Skeletal muscle tissue (tissue), 7 donors: ENCODE data around the genes CTNNA3, TET1 and HK1.

DNA sequence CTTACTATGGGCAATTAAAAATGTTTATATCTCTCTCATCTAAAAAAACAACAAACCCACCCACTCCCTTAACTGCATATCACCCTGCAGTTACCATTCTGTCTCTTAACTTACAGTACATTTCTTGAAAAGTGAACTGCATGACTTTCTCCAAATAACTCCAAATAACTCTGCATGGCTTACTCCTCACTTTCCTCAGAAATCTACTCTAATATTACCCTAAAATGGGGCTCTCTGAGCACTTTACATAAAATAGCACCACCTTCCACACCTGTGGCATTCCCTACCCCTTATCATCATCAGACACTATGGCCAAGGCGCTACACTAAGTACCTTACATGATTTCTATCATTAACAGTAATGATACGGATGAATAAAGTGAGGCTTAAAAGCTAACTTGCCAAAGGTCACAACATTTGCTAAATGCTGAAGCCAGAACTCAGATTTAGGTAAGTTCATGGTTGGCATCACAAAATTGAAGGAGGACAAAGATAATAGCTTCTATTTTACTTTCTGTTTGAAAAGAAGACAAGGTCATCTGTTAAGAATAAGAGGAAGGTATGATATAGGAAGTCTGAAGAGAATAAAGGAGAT, 20.9 kb upstream of the JMJD1C start:
- PRO-cap, 3 experiments = no peak in any of the 3 experiments
- RAMPAGE, long total RNA = no peak
- RRBS, 2 experiments = no CpG with 5 or more reads among the region's 2 CpGs

DNA sequence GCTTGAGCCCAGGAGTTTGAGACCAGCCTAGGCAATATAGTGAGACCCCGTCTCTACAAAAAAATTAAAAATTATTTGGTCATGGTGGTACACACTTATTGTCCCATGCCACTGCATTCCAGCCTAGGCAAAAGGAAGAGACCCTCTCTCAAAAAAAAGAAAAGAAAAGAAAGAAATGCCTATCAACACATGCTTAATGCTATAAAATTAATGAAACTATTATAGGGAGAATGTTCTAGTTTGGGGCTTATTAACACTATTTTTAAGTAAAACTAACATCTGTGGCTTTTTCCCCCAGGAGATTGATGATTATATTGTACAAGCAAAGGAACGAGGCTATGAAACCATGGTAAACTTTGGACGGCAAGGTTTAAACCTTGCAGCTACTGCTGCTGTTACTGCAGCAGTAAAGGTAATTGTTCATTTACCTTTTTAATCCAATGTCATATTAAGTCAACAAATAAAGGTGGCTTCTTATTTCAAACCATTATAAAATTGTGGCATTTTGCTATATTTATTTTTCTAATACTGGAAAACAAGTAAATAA, 77.7 kb downstream of the REEP3 start:
- PRO-cap, 3 experiments = no peak in any of the 3 experiments
- RAMPAGE, long total RNA = no peak
- RRBS, 2 experiments = no CpG with 5 or more reads among the region's 3 CpGs

DNA sequence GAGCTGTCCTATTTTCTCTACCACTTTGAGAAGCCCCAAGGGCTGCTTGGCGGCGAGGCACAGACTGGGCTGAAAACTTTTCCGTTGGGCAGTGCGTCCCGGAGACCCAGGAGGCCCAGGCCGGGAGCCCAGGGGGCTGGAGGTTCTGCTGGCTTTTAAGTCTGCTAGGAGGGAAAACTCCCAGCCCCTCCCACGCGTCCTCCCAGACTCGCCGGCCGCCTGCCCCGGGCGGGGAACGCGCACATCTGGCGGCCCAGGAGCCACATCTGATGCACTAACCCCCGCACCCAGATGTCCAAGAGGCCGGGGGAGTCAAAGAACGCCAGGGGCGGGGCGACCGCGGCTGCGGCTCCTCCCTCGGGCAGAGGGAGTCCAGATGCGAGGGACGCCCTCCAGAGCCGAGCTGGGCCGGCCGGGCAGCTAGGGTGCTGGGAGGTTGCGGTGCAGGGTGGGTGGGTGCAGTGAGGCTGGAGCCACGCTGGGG, 108.8 kb downstream of the REEP3 start:
- PRO-cap, 3 experiments = peak in 3 of 3 experiments; most common plus-strand start position 395 of the sequence (in 2); most common minus-strand start position 66 of the sequence (in 1)
- RAMPAGE, long total RNA = no peak
- RRBS, 2 experiments = 1 to 3% methylated on average over 18 of the region's 32 CpGs

GRCh38 chr10:63630407-63631192, 109.4 kb downstream of the REEP3 start:
- PRO-cap, 3 experiments = peak in 3 of 3 experiments; most common plus-strand start chr10:63630642 (in 1); most common minus-strand start chr10:63630531 (in 3)
- RAMPAGE, long total RNA = no peak
- RRBS, 2 experiments = 1 to 2% methylated on average over 28 to 29 of the region's 56 CpGs

GRCh38 chr10:65891342-65891771, 1034.5 kb upstream of the LRRTM3 start:
- PRO-cap, 3 experiments = no peak in any of the 3 experiments
- RAMPAGE, long total RNA = no peak
- RRBS, 2 experiments = no CpG with 5 or more reads among the region's 1 CpG

DNA sequence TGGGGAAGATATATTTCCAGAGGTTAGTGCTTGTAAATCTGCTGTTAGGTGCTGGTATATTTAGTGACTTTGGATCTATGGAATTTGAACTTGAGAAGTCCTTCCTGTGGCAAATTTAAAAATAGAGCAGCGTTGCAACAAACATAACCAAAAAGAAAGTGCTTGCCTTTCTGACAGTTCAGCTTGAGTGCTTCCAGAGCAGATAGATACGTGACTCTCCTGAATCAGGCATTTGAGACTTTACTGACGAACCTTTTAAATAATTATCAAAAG, 387.5 kb upstream of the LRRTM3 start:
- PRO-cap, 3 experiments = no peak in any of the 3 experiments
- RAMPAGE, long total RNA = no peak
- RRBS, 2 experiments = no CpG with 5 or more reads among the region's 3 CpGs

- PRO-cap, 3 experiments = no peak in any of the 3 experiments
- RAMPAGE, long total RNA = no peak
- RRBS, 2 experiments = no CpG with 5 or more reads among the region's 7 CpGs
These were observed at the start of gene CTNNA3 for GRCh38 chr10:67695852-67696487. TSS of gene CTNNA3 (minus strand) at chr10:67696195.

GRCh38 chr10:68318424-68318827, 13.4 kb upstream of the HNRNPH3 start:
- PRO-cap, 3 experiments = no peak in any of the 3 experiments
- RAMPAGE, long total RNA = no peak
- RRBS, 2 experiments = no CpG with 5 or more reads among the region's 1 CpG

- PRO-cap, 3 experiments = no peak in any of the 3 experiments
- RAMPAGE, long total RNA = no peak
These were observed 13.2 kb upstream of the HNRNPH3 start for GRCh38 chr10:68318828-68318997.

DNA sequence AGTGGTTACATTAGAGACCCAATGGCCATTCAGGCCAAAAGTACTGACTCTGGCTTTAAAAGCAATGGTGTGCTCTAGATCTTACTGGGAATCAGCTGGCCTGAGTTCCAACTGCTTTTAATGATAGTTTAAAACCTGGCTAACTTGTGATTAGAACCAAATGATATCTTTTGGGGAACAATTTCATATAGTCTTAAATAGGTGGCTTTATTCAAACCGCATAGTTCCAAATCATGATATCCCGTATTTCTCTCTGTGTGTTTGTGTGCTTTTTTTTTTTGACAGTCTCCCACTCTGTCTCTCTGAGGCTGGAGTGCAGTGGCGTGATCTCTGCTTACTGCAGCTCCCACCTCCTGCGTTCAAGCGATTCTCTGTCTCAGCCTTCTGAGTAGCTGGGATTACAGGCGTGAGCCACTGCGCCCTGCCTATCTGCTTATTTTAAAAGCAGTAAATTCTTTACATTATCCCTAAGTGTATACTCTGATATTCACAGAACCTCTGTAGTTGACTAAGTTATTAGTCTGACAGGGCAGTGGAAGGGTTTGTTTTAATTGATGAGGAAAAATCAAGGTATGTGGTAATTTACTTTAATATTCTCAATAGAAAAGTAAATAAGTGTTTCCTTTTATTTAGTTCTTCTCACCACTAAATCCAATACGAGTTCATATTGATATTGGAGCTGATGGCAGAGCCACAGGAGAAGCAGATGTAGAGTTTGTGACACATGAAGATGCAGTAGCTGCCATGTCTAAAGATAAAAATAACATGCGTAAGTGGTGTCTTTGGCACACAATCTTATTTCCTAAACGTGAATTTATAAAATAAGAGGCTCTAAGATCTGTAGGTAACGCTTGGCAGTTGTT, 8.0 kb upstream of the PBLD start:
- PRO-cap, 3 experiments = no peak in any of the 3 experiments
- RAMPAGE, long total RNA = no peak
- RRBS, 2 experiments = no CpG with 5 or more reads among the region's 11 CpGs

- PRO-cap, 3 experiments = no peak in any of the 3 experiments
- RAMPAGE, long total RNA = no peak
- RRBS, 2 experiments = no CpG with 5 or more reads among the region's 6 CpGs
These were observed 9.9 kb upstream of the PBLD start for GRCh38 chr10:68342265-68343490.

DNA sequence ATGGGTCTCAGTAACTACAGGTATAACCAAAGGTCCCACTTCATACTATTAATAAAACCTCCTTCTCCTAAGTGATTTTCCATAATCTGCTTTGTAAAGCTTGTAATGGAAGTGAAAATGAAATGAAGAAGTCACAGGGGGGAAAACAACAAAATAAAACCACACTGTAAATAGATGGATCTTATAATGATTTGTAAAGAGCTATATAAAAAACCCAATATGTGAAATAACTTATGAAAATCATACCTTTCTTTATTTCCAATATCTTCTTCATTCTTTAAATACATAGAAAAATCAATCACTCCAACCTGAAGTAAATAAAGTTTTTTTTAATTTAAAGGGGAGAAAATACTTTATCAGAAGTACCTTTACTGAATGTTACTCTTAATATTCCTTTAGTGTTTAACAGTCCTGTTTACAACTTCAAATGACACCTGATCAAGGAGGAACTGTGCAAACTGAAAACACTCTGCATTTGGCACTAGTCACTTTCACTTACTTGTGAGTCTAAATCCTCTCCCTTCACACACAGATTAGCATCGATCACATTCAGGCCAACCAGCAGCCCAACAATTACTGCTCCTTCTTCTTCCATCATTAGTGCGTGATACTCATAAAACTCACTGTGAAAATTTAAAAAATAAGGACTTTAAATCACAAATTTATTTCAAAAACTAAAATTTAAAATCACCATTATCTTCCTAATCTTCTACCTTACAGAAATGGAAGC, 13.1 kb downstream of the RUFY2 start:
- PRO-cap, 3 experiments = no peak in any of the 3 experiments
- RAMPAGE, long total RNA = no peak
- RRBS, 2 experiments = no CpG with 5 or more reads among the region's 2 CpGs

- PRO-cap, 3 experiments = no peak in any of the 3 experiments
- RAMPAGE, long total RNA = no peak
- RRBS, 2 experiments = no CpG with 5 or more reads among the region's 4 CpGs
These were observed 18.0 kb downstream of the SLC25A16 start for GRCh38 chr10:68509442-68509641.

GRCh38 chr10:68559735-68560935, at the start of gene TET1:
TSS of gene TET1 (plus strand) at chr10:68560337.
- PRO-cap, 3 experiments = peak in 3 of 3 experiments; most common plus-strand start chr10:68560337 (in 2)
- RAMPAGE, long total RNA = start-site peak on the plus strand at chr10:68560288-68560479, 18 and 34 reads in 2 replicates
- RRBS, 2 experiments = 2 to 3% methylated on average over 45 of the region's 74 CpGs

- PRO-cap, 3 experiments = no peak in any of the 3 experiments
- RAMPAGE, long total RNA = no peak
- RRBS, 2 experiments = no CpG with 5 or more reads among the region's 2 CpGs
These were observed 13.6 kb downstream of the TET1 start for GRCh38 chr10:68573521-68574325.

GRCh38 chr10:69051229-69051843, 36.6 kb upstream of the SRGN start:
- PRO-cap, 3 experiments = peak in 2 of 3 experiments; most common minus-strand start chr10:69051404 (in 2)
- RAMPAGE, long total RNA = no peak
- RRBS, 2 experiments = no CpG with 5 or more reads among the region's 5 CpGs

DNA sequence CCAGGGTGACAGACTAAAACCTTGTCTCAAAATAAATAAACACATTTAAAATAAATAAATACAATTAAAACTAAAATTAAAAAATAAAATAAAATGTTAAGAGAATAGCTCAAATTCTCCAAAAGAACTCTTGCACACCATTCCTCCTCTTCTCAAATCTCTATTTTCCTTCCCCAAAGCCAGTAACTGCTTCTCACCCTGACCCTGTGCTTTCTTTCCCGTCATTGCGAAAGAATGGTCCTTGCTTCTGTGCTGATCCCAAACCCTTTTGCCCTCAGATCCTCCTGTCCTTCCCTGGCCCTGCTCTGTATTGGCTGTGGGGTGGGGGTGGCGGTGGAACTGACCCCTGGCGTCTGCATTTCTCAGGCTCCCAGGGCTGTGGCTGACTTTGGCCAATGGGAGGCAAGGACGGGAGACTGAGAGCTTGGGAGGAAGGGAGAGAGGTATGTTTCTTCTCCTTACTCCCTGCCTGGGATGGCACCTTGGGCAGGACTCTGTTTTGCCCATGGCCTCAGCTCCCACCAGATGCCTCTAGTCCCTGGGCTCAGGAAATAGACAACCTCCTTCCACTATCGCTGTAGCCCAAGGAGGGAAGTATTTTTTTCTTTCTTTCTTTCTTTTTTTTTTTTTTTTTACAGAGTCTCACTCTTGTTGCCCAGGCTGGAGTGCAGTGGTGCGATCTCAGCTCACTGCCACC, 12.6 kb downstream of the SRGN start:
- PRO-cap, 3 experiments = no peak in any of the 3 experiments
- RAMPAGE, long total RNA = no peak
- RRBS, 2 experiments = no CpG with 5 or more reads among the region's 7 CpGs

GRCh38 chr10:69202410-69202985, 17.6 kb upstream of the HKDC1 start:
- PRO-cap, 3 experiments = no peak in any of the 3 experiments
- RAMPAGE, long total RNA = no peak
- RRBS, 2 experiments = no CpG with 5 or more reads among the region's 1 CpG

DNA sequence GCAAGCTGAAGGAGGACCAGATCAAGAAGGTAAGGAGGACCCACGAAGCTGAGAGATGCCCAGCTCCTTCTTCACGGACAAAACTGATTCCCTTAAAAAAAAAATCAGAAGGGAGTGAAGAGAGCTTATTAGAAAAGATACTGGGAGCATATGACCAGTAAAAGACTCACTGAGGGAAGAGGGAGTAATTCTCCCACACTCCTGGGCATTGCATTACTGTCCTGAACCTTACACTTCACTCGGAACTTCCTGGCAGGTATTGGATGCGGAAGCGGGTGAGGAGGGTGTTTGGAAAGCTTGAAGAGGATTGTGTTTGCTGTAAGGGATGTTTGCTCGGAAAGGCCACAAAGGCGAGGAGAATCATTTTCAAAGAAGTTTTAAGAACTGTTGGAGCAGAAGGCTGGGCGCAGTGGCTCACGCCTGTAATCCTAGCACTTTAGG, 358 bp downstream of the HKDC1 start:
- PRO-cap, 3 experiments = no peak in any of the 3 experiments
- RAMPAGE, long total RNA = no peak
- RRBS, 2 experiments = no CpG with 5 or more reads among the region's 9 CpGs

GRCh38 chr10:69318026-69319006, at the start of gene HK1:
TSS of gene HK1 (plus strand) at chr10:69318847.
- PRO-cap, 3 experiments = peak in 3 of 3 experiments; most common plus-strand start chr10:69318865 (in 2); most common minus-strand start chr10:69318701 (in 2)
- RAMPAGE, long total RNA = no peak
- RRBS, 2 experiments = 3 to 4% methylated on average over 68 of the region's 110 CpGs